HL-60 (cell line): ENCODE measurements around a stretch of chr22.

- RRBS = no CpG with 5 or more reads among the region's 14 CpGs
These were observed 217.1 kb downstream of the TBC1D22A start for GRCh38 chr22:46979516-46980037.

DNA sequence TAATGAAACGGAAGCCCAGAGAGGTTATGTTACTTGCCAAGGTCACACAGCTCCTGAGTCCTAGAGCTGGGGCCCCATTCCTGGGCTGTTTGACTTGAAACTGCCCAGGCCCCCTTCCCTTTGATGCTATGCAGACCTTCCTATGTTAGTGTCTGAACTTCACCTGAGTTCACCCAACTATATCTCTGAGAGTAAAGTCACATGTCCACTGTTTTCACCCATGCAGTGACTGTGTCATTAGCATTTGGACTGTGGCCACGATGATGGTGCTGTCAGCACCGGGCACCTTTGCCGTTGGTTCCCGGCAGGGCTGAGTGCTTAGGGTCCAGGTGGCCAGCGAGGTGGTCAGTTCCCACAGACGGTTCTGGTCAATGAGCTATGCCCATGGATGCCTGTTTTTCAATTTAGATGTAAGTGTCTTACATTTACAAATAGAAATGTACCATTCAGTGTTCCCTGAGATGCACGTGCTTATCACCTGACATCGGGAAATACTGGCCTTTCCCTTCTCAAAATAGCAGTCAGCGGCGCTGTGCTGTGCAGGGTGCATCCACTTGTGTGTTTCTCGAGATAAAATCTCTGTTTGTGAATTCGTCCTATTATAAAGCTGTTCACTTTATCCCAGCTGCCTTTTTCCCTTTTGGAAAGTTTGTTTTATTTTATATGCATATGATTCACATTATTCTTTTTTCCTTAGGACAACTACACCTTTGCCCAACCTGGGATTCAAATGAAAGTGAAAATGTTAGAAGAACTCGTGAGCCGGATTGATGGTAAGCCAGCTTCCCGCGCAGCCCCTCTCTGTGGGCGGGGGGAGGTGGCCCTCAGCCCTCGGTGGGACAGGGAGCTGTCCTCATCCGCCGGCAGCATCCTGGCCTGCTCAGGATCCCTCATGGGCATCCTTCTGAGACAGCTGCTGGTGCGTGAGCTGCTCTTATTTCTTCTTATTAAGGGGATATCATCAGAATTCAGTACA, 234.8 kb downstream of the TBC1D22A start:
- RRBS = 92% methylated on average over 6 of the region's 22 CpGs

GRCh38 chr22:47089879-47090160, 327.4 kb downstream of the TBC1D22A start:
- RRBS = 99% methylated on average over 4 of the region's 11 CpGs

DNA sequence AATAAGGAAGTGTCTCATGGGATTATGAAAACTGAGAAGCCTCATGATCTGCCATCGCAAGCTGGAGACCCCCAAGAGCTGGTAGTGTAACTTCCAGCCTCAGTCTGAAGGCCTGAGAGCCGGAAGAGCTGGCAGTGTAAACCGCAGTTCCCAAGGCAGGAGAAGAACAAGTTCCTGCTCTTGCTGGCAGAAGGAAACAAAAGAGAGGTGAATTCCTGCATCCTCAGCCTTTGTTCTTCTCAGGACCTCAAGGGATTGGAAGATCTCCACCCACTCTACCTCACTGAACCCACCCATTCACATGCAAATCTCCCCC, 416.7 kb upstream of the TAFA5 start:
- RRBS = no CpG with 5 or more reads among the region's 3 CpGs

- RRBS = no CpG with 5 or more reads among the region's 18 CpGs
These were observed 11.2 kb upstream of the TAFA5 start for GRCh38 chr22:48478002-48478655.

DNA sequence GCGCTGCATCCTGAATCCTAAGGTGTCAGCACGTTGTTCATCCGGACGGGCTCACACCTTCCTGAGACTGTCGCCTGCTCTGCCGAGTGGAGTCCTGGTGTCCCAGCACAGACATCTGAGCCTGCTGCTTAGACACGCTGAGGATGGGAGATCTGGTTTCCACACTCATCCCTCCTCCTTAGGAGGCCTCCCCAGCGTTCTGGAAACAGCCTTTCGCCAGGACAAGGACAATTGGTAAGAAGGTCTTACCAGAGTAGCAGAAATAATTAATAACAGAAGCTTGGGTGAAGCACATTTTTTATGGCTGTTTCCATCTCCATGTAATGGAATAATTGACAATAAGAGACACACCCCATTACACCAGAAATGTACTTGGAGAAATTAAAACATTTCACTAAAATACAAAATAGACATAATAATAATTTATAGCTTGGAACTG, 2.3 kb downstream of the TAFA5 start:
- RRBS = no CpG with 5 or more reads among the region's 9 CpGs

DNA sequence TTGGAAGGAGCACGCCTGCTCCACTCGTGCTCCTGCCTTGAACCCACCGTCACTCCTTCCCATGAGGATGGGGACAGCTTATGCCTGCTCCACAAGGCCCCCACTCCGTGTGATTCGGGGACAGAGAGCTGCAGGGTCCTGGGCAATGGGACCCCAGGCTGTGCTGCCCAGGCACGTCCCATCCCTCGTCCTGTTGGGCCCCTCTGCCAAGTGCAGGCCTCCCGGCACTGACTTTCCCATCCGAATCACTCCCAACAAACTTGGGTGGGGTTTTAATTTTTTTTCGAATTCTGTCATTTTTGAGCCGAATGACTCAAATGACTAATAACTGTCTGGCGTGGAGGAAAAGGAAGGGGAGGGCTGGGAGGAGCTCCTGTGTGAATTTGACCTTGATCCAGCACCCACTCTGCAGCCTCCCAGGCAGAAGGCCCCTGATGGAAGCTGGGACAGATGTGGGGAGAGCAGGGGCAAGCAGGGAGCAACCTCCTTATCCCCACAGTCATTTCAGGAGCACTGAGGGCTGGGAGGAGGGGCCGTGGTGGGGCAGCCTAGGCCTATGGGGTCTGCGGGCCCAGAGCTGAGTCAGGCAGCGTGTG, 165.1 kb downstream of the TAFA5 start:
- RRBS = no CpG with 5 or more reads among the region's 15 CpGs

DNA sequence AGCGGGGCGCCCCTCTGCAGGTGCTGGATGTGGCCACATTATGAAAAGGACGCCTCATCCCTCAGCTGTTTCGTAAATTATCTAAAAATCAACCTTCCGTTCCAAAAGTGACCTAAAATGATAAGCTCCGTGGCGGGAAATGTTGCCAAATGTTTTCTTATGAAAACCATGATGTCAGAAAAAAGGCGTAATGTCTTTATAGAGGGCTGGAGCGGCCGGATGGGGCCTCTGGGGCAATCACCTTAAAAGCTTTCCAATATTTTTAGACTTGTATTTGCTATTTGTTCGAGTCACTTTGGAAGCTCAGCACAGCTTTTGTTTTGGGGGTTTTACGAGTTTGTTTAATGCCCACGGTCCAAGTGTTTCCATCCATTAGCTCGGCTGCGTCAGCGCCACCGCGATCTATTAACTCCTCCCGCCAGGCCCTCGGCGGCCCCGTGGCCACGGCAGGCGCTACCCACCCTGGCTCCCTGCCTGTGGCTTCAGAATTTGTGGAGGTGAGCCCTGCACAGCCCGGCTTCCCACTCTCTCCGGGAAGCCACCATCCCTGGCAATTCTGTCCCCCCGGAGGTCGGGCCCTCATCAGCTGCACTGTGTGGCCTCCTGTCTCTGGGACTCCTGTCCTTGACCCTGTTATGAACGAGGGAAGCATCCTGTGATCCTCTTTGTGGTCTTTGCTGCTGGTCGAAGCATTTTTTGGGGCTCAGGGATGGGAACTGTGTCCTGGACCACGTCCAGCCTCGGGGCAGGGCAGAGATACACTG, 648.6 kb downstream of the BRD1 start:
- RRBS = no CpG with 5 or more reads among the region's 32 CpGs

DNA sequence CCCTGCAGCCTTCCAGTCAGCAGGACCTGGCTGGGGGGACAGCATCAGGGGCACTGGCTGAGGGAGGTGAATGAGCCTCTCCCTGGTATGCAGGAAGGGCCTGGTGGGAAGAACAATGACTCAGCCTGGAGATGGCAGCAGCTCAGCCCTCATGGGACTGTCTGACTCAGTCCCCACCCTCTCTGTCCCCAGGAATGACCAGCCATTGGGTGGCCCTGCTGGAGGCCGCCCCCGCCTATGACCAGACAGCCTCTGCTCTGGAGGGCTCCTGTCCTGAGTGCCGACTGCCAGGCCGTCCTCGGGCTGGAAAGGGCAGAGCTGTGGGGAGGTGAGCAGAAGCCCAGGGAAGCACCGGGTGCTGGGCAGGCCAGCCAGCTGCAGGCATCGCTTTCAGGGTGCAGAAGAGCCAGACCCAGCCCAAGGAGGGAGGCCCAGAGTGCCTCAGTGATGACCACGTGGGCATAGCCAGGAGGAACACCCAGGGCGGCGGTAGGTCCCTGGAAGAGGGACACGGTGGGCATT, 454.9 kb downstream of the BRD1 start:
- RRBS = no CpG with 5 or more reads among the region's 11 CpGs

DNA sequence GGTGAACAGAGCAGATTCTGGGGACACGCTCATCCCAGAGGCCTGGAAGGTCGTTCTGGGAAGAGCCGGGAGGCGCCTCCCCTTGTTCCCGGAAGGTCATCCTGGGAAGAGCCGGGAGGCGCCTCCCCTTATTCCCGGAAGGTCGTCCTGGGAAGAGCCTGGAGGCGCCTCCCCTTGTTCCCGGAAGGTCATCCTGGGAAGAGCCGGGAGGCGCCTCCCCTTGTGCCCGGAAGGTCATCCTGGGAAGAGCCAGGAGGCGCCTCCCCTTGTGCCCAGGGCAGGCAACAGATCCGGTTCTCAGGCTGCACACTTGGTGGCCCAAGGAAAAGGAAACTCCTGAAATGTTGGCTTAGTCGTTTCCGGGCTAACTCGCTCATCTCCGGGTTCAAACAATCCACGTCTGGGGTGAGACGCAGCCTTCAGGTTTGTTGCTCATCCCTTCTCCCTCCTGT, 252.3 kb downstream of the BRD1 start:
- RRBS = 92% methylated on average over 9 of the region's 22 CpGs

DNA sequence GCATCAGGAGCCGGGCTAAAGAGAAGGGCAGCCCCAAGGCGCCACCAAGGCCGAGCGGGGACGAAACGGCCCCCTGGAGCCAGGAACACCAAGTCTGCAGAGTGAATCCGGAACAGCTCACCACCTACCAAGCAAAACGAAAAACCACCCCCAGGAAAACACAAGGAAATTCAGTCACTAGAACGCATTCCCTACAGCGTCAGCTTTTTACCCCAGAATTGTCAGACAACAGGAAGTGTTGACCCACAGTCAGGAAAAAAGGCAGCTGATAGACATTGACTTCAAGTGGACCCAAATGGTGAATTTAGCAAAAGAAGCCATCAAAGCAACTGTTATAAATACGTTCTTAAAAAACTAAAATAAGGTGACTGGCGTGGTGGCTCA, 176.7 kb downstream of the BRD1 start:
- RRBS = 95% methylated on average over 3 of the region's 12 CpGs

- RRBS = 40% methylated on average over 3 of the region's 29 CpGs
These were observed 36.8 kb downstream of the BRD1 start for GRCh38 chr22:49790651-49791411.

- RRBS = no CpG with 5 or more reads among the region's 16 CpGs
These were observed 29.9 kb downstream of the BRD1 start for GRCh38 chr22:49797816-49798150.

DNA sequence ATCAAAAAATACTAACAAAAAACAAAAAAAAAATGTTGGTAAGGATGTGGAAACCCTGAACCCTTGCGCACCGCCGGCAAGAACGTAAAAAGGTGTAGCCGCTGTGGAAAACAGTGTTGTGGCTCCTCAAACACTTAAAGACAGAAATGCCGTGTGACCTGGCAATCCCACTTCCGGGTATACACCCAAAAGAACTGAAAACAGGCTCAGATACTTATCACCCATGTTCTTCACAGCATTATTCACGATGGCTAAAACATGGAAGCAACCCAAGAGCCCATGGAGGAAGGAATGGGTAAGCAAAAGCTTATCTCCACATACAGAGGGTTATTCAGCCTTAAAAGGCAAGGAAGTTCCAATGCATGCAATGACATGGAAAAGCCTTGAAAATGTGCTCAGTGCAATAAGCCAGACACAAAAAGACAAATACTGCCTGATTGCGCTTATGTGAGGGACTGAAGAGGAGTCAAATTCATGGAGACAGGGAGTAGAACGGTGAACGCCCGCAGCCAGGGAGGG, 19.6 kb downstream of the BRD1 start:
- RRBS = 77% methylated on average over 5 of the region's 12 CpGs

DNA sequence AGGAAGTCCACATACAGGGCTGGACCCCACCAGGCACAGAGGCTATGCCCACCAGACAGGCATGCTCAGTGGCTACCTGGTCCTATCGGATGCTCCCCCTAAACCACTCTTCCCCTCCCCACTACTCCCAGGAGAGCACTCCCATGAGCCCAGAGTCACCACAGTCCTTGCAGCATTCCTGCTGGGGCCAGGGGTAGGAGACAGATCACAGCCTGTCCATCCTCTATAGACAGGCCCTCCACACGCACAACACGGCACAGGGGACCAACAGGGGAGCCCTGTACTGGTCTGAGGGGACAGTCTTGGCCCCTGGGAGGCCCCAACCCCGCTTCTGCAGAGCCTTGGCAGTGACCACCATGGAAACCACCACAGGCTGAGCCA, 3.0 kb downstream of the BRD1 start:
- RRBS = no CpG with 5 or more reads among the region's 4 CpGs

DNA sequence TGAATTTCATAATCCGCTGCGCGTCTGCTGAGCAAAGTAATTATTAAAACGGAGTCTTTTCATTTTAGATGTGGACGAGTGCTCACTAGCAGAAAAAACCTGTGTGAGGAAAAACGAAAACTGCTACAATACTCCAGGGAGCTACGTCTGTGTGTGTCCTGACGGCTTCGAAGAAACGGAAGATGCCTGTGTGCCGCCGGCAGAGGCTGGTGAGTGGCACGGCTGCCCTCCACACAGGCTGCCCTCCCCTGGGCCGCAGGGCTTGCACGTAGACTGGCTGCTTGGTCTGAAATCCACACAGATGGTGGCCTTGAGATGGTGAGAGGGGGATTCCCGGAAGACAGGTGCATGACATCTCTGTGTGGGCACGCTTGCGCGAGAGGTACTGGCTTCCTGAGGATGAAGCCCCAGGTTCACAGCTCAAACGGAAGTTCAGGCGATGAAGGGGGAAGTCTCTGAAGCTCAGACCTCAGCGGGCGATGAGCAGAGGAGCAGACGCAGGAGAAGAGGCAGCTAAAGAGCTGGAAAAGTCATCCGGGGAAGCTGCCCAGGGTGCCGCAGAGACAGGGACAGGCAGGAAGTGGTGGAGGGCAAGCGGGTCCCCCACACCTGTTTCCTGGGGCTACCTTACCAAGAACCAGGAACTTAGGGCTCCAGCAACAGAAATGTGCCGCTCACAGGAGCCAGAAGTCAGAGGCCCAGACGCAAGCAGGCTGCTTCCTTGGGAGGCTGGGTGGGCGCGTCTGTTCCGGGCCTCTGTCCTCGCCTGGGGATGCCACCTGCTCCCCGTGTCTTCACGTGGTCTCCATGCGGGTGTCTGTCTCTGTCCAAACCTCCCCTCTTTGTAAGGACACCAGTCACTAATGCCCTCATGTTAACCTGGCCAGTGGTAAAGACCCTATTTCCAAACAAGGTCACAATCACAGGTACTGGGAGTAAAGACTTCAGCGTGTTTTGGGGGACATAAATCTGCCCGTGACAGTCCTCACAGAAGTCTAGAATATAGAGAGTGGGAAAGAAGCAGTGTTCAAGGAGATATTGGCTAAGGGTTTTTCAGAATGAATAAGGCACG, 7.3 kb downstream of the CRELD2 start:
- RRBS = no CpG with 5 or more reads among the region's 39 CpGs

DNA sequence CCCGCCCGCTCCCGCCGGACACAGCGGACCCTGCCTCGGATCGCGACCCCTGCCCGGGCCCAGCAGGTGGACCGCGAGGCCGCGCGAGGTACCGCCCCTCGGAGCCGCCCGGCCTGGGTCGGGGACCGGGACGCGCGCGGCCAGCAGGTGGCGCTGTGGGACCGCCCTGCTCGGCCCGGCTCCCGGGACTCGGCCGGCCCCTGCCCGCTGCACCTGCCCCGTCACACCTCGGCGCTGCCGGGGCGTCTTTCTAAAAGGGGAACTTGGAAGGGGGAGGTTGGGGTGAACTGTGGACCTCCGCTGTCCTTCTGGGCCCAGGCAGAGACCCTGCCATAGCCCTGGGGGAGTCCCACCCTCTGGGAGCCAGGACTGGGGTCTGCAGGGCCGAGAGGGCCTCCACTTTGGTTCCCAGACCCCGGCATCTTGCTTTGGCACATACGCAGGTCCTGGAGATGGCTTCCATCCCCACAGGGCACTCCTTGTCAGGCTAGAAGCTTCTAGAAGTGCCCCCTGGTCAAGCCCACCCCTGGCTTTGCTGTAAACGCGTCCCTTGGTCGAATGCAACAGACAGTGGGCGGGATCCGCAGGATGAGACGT, 11.2 kb downstream of the CRELD2 start:
- RRBS = 3% methylated on average over 33 of the region's 47 CpGs

GRCh38 chr22:49931876-49932373, 13.5 kb downstream of the CRELD2 start:
- RRBS = no CpG with 5 or more reads among the region's 18 CpGs

DNA sequence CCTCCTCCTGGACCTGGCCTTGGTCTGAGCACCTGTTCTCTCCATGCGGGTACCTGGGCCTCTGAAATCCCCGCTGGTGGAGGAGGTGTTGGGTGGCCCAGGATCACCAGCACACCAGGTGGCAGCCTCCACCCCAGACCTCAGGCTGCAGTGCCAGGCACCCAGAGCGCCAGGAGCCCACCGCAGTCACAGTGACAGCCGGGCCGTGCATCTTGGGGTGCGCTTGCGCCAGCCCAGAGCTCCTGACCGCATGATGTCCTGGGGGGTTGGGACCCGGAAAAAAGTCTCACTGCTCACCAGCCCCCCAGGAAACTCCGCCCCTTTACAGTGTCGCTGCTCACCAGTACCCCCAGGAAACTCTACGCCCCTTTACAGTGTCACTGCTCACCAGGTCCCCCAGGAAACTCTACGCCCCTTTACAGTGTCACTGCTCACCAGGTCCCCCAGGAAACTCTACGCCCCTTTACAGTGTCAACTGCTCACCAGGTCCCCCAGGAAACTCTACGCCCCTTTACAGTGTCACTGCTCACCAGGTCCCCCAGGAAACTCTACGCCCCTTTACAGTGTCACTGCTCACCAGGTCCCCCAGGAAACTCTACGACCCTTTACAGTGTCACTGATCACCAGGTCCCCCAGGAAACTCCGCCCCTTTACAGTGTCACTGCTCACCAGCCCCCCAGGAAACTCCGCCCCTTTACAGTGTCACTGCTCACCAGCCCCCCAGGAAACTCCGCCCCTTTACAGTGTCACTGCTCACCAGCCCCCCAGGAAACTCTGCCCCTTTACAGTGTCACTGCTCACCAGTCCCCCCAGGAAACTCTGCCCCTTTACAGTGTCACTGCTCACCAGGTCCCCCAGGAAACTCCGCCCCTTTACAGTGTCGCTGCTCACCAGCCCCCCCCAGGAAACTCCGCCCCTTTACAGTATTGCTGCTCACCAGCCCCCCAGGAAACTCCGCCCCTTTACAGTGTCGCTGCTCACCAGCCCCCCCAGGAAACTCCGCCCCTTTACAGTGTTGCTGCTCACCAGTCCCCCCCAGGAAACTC, 15.7 kb upstream of the PIM3 start:
- RRBS = 77% methylated on average over 6 of the region's 27 CpGs

- RRBS = 93% methylated on average over 2 of the region's 30 CpGs
These were observed 12.4 kb upstream of the PIM3 start for GRCh38 chr22:49947751-49948906.